GM23248 (cell line): ENCODE data around the genes MUC7, RUFY3 and CXCL3.

DNA sequence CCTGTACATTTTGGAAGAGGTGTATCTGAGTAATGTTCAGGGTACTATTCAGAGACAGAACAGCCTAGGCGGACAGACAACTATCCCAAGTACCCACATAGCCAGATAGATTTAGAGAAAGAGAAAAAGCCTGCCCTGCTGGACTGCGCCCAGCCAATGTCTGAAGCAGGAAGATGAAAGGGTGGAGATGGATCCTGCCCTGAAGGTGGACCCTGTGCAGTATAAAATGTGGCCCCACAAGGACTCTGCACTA, 8.6 kb downstream of the UGT2B7 start:
- RAMPAGE, long total RNA, result no peak

DNA sequence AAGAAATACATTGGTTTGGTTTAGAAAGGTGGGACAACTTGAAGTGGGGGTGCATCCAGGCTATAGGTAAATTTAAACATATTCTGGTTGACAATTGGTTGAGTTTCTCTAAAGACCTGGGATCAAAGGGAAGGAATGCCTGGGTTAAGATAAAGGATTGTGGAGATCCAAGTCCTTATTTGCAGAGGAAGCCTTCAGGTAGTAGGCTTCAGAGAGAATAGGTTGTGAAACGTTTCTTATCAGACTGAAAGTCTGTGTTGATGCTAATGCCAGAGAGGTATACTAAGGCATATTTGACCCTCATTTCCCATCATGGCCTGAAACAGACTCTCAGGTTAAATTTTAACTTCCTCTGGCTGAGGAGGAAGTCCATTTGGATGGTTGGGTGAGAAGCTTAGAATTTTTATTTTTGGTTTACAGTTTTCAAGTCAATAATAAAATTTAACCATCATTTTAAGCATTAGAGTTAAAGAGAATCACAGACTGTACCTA, 48.1 kb downstream of the UGT2A2 start:
- RAMPAGE, long total RNA, result no peak

DNA sequence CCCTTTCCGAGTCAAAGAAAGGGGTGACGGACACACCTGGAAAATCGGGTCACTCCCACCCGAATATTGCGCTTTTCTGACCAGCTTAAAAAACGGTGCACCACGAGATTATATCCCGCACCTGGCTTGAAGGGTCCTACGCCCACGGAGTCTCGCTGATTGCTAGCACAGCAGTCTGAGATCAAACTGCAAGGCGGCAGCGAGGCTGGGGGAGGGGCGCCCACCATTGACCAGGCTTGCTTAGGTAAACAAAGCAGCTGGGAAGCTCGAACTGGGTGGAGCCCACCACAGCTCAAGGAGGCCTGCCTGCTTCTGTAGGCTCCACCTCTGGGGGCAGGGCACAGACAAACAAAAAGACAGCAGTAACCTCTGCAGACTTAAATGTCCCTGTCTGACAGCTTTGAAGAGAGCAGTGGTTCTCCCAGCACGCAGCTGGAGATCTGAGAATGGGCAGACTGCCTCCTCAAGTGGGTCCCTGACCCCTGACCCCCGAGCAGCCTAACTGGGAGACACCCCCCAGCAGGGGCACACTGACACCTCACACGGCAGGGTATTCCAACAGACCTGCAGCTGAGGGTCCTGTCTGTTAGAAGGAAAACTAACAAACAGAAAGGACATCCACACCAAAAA, 11.3 kb upstream of the UGT2A1 start:
- RAMPAGE, long total RNA, result no peak

DNA sequence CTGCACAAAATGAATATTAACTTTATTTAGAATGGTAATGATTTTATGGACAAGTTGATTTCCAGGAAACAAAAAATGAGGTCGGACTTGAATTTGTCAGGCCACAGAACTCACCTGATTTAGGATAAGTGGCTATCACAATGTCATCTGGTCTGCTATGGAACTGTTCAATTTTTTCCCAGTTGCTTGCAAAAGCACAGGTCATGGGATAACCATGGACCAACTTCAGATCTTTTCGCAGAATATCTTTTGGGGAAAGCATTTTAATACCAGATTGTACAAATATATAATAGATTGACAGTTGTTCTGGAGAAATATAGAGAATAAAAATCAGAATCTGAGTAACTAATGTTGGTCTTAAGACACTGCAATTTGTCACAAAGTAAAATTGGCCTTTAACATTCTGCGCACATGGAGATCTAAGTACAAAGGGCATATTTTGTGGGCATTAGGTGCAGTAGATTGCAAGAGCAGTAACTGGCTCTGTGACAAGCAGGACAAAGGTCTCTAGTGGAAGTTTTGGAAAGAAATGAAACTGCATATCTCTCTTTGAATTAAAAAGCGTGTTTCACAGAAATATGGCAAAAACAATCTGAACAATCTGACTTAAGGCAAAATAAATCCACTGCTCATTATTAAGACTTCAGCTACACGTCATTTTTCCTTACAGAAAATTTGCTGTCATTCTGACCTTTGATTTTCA, 5.3 kb downstream of the SULT1B1 start:
- RAMPAGE, long total RNA, result no peak

- RAMPAGE, long total RNA, result no peak
These were observed at the start of gene MUC7 for GRCh38 chr4:70471892-70472353. TSS of gene MUC7 (plus strand) at chr4:70472197.

- RAMPAGE, long total RNA, result no peak
These were observed 15.6 kb upstream of the RUFY3 start for GRCh38 chr4:70706126-70706628.

GRCh38 chr4:70721475-70722334, at the start of gene RUFY3:
TSS of gene RUFY3 (plus strand) at chr4:70721964.
- RAMPAGE, long total RNA, result no peak

- RAMPAGE, long total RNA, result no peak
These were observed 11.0 kb downstream of the DCK start for GRCh38 chr4:71004267-71004941.

- RAMPAGE, long total RNA, result no peak
These were observed 1.9 kb upstream of the SLC4A4 start for GRCh38 chr4:71185155-71185532.

GRCh38 chr4:71259784-71260426, 72.8 kb downstream of the SLC4A4 start:
- RAMPAGE, long total RNA, result no peak

- RAMPAGE, long total RNA, result no peak
These were observed 12.2 kb downstream of the GC start for GRCh38 chr4:71771460-71772243.

GRCh38 chr4:72567706-72568812, 962 bp downstream of the ADAMTS3 start:
- RAMPAGE, long total RNA, result no peak

DNA sequence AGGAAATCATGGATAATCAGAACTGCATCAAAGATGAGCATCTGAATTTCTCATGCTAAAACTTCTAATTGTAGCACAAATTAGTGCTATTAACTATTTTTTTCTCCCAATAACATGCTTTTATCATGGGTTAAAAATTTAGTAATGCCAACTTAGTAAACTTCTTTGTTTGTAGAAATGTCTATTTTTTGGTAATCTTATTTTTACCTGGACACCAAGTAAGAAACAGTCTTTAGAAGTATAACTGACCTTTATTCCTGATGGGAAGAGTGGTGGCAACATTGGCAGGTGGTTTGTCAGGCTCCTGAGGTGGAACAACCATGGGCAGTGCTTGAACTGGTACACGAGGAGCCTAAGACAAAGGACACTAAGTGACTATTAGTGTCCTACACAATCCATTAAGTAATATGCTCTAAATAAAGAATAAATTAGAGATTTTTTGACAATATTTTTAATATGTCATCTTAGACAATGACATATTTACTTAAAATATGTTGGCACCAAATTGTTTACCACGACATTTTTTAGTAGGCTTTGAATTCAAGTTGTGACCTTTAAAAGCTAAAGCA, 72.1 kb upstream of the COX18 start:
- RAMPAGE, long total RNA, result no peak

DNA sequence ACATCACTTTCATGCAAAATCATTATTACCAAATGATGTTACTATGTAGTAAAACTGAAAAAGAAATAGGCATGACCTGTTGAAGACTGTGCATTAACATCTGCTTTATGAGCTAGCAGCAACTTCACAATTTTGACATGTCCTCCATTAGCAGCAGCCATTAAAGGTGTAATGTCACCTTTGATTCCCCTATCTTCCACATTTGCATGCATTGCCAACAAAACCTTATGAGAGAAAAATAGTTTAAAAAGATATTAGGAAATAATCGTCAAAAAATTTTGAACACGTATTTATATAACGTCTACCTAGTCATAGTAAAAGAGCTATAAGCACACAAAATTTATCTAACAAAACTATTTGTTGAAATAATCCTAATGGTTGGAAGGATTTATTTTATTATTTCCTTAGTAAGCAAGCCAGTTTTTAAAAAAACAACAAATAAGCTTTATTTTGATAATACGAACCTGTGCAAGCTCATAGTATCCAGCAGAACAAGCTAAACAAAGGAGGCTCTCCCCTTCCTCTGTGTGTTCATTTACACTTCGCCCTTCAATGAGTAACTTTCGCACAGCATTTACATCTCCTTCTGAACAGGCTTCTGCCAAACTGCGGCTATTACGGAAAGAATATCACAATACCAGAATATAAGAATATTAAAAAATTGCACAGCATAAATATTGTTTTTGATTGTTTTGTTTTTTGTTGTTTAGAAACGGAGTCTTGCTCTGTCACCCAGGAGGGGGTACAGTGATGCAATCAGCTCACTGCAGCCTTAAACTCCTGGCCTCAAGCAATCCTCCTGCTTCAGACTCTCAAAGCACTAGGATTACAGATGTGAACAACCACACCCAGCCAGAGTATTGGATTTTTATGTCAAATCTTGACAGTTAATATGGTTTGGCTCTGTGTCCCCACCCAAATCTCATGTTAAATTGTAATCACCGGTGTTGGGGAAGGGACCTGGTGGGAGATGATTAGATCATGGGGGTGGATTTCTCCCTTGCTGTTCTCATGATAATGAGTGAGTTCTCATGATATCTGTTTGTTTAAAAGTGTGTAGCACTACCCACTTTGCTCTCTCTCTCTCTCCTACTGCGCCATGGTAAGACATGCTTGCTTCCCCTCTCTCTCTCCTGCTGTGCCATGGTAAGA, 86.4 kb upstream of the COX18 start:
- RAMPAGE, long total RNA, result no peak

- RAMPAGE, long total RNA, result no peak
These were observed 81.2 kb downstream of the ANKRD17 start for GRCh38 chr4:73176971-73178234.

GRCh38 chr4:73221633-73222282, 36.8 kb downstream of the ANKRD17 start:
- RAMPAGE, long total RNA, result no peak

DNA sequence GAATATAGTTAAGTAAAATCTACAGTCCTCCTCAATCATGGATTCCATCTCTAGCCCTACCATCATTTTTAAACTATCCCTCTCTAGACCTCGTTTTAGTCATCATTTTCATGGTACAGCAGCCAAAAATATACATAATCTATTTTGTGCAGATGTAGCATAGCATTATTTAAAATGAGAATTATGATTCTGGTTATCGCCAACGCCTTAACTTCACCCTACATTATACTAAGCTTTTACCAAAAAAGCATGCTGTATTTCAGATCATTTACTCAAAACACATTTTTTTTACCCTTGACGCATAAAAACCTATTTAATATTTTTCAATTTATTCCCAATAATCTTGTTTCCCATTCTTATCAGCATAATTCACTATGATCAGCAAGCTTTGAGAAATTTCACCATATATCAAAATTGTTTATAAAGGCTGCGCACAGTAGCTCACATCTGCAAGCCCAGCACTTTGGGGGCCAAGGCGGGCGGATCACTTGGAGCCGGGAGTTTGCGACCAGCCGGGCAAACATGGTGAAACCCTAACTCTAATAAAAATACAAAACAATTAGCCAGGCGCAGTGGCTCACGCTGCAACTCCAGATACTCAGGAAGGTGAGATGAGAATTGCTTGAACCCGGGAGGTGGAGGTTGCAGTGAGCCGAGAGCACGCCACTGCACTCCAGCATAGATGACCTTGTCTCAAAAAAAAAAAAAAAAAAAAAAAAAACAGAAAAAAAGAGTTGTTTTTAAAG, 8.5 kb downstream of the ANKRD17 start:
- RAMPAGE, long total RNA, result no peak

GRCh38 chr4:73378624-73379374, 25.3 kb upstream of the ALB start:
- RAMPAGE, long total RNA, result no peak

- RAMPAGE, long total RNA, result no peak
These were observed 17.1 kb downstream of the AFP start for GRCh38 chr4:73453116-73453528.

DNA sequence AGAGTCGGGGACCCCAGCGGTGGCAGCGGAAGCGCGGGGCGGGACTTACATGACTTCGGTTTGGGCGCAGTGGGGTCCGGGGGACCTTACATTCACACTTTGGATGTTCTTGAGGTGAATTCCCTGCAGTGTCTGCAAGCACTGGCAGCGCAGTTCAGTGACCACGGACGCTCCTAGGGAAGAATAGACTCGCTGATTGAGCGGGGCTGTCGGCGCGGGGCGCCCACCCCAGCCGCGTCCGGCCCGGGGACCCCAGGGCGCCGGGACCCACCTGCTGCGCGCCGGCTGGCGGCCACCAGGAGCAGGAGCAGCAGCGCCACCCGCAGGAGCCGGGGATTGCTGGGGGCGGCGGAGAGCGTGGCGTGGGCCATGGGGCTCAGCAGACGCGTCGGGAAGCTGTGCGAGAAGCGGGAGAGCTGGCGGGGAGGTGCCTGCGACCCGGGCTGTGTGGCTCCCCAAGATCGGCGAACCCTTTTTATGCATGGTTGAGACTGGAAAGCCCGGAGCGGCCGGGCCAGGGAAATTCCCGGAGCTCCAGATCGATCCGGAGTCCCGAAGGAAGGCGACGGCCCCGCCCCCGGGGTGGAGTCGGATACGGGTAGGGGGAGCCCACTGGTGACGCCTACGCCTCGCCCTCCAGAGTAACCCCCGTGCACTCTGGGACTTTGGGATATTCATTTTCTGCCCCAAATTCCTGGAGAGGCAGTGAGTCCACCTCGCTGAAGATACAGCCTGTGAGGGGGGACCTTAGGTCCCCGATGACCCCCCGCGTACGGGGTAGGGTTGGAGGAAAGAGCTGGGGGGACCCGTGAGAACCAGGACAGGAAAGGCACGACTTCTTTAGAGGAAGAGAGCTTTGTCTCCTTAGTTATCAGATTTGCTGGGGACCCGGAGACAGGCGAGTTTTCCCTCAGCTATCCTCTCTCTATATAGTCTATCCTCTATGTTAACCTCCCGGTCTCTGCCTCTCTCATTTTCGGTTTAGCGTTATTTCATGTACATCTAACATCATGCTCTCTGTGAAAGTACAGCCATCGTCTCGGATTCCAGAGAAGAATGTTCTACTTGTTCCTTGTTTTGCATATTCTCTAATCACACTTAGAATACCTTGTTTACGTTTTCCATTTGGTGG, at the start of gene CXCL3:
CXCL3 (minus strand) TSS at position 449 of the 1,132 bp plus-strand sequence.
- RAMPAGE, long total RNA, result no peak